Temporal lobe (tissue), 2 donors: Measurements from ENCODE around the genes OMD, IPPK and ZNF484.

DNA sequence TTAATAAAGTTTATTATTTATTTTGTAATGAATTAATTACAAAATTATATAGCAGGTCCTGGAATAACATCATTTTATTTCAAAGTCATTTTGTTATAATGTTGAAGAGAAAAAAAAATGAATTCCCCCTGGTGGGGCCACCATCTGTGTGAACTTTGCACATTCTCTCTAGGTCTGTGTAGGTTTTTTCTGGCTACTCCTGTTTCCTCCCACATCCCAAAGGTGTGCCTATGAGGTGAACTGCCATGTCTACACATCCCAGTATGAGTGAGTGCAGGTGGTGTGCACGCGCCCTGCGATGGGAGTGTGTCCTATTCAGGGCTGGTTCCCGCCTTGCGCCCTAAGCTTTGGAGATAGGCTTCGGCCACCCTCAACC is 195.8 kb downstream of the SYK start:
- RAMPAGE, long total RNA, result no peak

GRCh38 chr9:90999752-91000594 is 198.4 kb downstream of the SYK start:
- RAMPAGE, long total RNA, result no peak

- RAMPAGE, long total RNA, result no peak
These were observed 235.4 kb downstream of the SYK start for GRCh38 chr9:91036876-91037620.

- RAMPAGE, long total RNA, result no peak
These were observed 202.1 kb downstream of the AUH start for GRCh38 chr9:91159338-91160250.

DNA sequence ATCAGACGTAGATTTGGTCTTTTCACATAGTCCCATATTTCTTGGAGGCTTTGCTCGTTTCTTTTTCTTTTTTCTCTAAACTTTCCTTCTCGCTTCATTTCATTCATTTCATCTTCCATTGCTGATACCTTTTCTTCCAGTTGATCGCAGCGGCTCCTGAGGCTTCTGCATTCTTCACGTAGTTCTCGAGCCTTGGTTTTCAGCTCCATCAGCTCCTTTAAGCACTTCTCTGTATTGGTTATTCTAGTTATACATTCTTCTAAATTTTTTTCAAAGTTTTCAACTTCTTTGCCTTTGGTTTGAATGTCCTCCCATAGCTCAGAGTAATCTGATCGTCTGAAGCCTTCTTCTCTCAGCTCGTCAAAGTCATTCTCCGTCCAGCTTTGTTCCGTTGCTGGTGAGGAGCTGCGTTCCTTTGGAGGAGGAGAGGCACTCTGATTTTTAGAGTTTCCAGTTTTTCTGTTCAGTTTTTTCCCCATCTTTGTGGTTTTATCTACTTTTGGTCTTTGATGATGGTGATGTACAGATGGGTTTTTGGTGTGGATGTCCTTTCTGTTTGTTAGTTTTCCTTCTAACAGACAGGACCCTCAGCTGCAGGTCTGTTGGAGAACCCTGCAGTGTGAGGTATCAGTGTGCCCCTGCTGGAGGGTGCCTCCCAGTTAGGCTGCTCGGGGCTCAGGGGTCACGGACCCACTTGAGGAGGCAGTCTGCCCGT is 131.4 kb downstream of the AUH start:
- RAMPAGE, long total RNA, result no peak

DNA sequence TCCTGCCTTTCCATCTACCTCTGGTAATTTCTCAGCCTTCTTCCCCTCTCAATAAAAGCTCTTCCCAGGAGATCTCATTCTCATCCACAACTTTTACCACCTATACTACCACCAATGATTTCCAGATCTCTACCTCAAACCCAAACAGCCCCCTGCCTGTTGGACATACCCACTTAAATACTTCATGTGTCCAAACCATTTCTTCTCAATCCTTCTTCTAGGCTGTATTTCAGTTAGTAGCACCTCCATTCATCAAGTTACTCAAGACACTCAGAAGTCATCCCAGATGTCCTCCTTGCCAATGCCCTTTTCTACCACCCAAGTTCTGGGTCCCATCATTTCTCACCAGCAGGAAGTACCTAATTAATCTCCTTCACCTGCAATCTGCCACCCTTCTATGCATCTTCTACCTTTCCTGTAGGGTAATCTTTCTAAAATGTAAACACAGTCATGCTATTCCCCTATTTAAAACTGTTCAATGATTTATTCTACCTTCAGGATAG is 61.5 kb downstream of the AUH start:
- RAMPAGE, long total RNA, result no peak

GRCh38 chr9:91409147-91409757 is 14.4 kb downstream of the NFIL3 start:
- RAMPAGE, long total RNA, result no peak

DNA sequence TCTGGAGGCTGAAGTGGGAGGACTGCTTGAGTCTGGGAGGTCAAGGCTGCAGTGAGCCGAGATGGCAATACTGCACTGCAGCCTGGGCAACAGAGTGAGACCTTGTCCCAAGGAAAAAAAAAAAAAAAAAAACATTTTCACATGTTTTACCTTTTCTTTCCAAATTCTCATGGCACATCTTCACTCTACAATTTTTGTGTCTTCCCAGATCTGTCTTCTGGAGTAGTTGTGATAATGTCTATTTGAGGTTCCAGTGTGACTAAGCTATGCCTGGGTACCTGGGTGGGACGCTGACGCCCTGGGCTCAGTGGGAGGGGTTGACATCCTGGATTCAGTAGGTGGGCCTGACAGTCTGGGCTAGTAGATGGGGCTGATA is 153.7 kb downstream of the ROR2 start:
- RAMPAGE, long total RNA, result no peak

DNA sequence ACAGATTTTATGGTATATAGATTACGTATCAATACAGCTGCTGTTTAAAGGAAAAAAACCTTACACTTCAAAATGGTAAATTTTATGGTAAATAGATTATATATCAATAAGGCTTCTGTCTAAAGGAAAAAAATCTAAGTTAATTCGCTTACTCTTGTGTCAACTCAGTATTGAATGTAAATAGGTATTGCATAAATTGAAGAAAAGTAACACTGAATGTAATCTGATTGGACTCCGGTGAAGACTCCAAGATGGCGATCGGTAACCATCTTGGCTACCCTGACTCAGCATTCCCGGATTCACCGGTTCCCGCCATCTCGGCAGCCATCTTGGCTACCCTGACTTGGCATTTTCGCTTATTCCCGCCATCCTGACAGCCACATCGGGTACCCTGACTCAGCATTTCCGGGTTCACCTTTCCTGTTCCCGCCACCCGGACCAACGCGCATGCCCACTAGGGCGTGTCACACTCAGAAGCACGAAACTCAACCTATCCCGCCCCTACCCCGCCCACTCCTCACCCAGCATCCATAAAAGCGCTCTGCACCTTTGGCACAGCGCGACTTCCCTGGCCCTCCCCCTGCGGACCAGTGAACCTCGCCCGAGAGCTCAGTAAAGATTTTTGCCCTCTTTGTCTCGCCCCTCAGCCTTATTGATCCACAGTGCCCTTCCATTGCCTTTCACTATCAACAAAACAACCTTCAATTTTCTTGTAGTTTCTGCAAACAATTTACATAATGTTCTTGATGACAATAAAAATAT is 17.2 kb downstream of the SPTLC1 start:
- RAMPAGE, long total RNA, result no peak

DNA sequence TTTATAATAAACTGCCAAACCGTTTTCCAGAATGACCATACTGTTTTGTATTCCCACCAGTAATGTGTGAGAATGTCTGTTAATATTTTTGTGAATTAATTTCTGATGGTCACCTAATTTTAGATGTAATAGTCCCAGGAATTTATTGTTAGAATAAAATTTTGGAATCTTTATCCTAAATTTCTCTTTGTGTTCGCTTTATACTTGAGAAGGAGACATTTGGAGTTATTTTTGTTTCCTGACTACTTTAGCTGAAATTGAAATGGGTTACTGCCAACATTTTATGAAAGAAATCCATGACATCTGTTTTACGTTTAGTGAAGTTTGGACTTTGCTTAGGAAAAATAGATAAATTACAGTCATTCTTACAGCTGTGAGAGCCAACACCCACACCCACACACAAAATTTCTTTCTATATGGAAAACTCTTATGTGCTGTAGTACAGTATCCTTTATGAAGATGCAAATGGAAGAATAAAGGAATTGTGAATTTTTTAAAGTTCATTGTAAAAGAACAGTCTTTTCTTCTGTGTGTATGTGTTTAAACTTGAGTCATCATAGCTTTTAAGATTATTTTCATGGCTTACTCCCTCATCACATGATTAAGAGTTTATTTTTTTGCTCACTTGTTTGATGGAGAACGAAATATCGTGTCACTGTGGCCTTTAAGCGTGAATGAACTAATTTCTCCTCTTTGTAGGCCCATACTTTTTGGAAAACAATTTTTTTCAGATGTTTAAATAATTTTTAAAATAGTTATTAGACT is 24.4 kb downstream of the CENPP start:
- RAMPAGE, long total RNA, result no peak

DNA sequence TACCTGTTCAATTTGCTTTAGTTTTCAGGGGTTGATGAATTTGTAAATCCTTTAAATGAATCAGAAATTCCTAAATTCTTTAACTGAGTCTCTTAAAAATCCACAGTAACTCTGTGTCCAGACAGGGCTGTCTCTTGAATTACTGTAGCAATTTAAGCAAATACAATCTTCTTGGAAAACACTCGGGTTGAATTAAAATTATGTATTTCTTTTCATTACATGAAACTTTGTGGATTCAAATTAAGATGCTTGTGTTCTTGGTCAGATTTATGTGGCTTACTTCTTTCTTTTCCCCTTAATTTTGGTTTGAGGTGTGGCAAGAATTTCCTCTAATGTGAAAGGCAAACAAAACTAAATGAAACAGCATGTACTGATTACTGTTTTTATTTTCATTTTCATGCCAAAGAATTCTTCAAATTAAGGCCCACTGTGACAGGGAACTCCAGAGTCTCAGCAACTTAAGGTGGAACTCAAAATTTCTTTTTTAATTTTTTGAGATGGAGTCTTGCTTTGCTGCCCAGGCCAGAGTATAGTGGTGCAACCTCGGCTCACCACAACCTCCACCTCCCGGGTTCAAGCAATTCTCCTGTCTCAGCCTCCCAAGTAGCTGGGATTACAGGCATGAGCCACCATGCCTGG is at the start of gene OMD:
TSS of gene OMD (minus strand) at position 273 of the 639 bp plus-strand sequence.
- RAMPAGE, long total RNA, result no peak

DNA sequence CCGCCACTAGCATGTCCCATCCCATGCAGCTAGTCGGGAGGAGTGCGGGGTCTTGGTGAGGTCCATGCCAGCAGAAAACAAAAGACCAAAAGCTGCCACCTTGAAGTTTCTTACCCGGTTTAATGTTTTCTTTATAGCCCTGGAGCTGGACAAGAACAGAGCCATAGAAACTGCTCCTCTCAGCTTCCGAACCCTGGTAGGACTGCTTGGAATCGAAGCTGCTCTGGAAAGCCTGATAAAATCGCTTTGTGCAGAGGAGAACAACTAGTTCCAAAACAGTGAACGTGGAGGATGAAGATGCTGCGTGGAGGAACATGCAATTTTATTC is 57.1 kb downstream of the IPPK start:
- RAMPAGE, long total RNA, result no peak

GRCh38 chr9:92634397-92634611 is 35.6 kb downstream of the IPPK start:
- RAMPAGE, long total RNA, result no peak

DNA sequence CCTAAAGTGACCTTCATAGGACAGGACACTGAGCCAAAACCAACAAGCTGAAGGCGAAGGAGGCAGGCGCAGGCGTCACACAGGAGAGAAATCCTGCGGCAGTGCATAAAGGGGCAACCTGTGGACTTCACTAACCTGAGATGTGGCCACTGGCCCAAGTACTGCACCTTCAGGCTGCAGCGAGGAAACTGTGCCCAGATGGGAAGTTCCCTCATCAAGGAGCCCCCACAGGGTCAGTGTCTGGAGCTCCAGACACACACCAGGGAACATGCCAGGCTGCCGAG is 3.7 kb downstream of the IPPK start:
- RAMPAGE, long total RNA, result no peak

- RAMPAGE, long total RNA, result no peak
These were observed at the start of gene IPPK for GRCh38 chr9:92669334-92670493. Gene IPPK, minus strand, starts transcription at chr9:92670131.

- RAMPAGE, long total RNA, result no peak
These were observed 7.9 kb downstream of the BICD2 start for GRCh38 chr9:92756791-92757104.

DNA sequence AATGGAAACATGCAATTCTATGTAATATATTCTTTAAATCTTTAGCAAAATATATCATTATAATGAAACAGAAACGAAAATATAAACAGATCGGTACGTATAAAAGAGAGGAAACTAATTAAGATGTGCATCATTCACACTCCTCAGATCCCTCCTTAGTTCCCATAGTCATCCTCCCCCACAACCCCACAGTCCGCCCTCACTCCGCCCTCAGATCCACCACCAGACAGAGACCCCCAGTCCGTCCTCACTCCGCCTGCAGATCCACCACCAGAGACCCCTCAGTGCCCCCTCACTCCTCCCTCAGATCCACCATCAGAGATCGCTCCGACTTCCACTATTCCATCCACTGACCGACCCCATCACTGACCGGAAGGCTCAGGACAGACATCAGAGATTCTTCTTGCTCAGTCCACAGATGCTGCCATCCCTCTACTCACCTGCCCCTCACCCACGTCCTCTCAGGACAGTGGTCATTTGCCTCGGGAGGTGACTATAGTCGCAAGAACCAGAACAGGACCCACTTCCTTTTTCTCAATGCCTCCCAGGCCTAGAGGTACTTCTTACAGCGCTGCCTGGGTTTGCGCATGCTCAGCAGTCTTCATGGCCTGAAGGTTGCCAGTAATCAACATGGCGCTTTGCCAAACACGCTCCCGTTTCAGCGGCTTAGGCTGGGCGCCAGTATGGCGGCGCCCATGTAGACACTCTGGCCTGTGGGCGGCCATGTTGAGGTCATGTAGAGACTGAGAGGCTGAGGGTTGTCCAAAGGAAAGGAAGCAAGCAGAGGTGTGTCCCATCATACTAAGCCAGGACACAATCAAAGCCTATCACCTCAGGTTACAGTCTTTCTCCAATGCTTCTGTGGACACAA is at the start of gene ZNF484:
TSS of gene ZNF484 (minus strand) at position 589 of the 871 bp plus-strand sequence.
- RAMPAGE, long total RNA, result no peak

- RAMPAGE, long total RNA, result no peak
These were observed 27.3 kb upstream of the ZNF484 start for GRCh38 chr9:92905023-92905692.

GRCh38 chr9:92964803-92965080 is 17.4 kb downstream of the FGD3 start:
- RAMPAGE, long total RNA, result no peak

- RAMPAGE, long total RNA, result no peak
These were observed 1.0 kb downstream of the SUSD3 start for GRCh38 chr9:93059441-93060037.